Lower leg skin (tissue), 2 donors: ENCODE measurements around a stretch of chr18.

GRCh38 chr18:22275761-22276297, 106.4 kb downstream of the GATA6 start:
- PRO-cap: no peak
- RAMPAGE, long total RNA, 2 experiments: no peak in any of the 2 experiments

DNA sequence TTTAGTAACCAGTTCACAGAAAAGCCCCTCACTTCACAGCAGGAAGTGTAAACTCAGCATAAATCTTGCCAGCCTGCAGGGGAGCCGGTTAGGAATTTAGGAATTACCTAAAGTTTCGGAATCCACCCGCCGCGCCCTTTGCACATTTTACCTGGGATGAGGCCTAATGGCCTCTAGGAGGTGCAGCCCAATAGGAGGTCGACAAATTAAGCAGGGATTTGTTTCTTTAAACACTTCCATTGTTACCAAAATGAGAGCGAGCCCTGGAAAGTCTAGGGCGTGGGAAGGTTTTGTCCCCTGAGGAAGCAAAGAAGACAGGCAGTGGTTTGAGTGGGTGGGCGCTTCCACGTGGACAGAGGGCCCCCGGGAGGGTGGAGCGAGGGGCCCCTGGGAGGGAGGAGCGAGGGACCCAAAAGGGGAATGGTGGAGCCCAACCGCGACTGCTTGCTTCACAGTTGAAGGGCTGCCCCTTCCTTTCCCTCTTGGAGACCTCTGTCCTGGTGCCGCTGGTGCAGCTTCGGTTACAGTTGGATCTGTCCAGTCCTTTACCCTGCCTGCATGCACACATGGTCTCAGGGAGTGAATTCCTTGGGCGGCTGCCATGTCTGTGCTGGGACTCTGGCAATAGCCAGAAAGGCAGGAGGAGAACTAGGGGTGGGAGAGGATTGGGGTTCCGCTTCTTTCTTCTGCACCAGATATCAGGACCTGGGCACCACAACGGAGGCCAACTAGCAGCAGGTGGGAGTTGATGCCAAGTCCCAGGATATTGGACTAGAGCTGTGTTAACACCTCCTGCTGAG, 93.1 kb downstream of the CTAGE1 start:
- PRO-cap: no peak
- RAMPAGE, long total RNA, 2 experiments: no peak in any of the 2 experiments

DNA sequence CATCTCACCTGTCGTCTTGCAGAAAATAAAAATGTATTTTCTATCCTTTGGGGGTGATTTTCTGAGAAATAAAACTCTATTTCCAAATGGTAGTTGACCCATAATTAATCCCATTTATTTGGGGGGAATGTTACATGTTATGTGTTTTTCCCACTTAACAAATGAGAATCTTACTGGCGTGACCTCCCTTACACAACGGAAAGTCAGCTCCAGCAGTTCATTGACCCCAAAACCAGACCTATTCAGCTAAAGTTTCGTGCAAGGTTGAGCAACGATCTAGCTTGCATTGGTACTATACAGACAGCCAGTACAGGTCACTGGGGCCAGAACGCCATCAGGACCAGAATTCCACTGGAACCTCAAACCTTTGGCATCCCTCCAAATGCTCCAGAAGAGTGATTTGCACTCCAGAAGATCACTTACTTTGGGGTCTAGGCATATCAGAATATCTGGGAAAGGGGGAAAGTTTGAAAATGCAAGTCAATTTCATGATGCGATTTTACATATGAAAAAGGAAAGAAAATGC, 6.8 kb upstream of the CTAGE1 start:
- PRO-cap: no peak
- RAMPAGE, long total RNA, 2 experiments: no peak in any of the 2 experiments

- PRO-cap: no peak
- RAMPAGE, long total RNA, 2 experiments: no peak in any of the 2 experiments
Observed at GRCh38 chr18:22432572-22433125, 14.9 kb upstream of the CTAGE1 start.

DNA sequence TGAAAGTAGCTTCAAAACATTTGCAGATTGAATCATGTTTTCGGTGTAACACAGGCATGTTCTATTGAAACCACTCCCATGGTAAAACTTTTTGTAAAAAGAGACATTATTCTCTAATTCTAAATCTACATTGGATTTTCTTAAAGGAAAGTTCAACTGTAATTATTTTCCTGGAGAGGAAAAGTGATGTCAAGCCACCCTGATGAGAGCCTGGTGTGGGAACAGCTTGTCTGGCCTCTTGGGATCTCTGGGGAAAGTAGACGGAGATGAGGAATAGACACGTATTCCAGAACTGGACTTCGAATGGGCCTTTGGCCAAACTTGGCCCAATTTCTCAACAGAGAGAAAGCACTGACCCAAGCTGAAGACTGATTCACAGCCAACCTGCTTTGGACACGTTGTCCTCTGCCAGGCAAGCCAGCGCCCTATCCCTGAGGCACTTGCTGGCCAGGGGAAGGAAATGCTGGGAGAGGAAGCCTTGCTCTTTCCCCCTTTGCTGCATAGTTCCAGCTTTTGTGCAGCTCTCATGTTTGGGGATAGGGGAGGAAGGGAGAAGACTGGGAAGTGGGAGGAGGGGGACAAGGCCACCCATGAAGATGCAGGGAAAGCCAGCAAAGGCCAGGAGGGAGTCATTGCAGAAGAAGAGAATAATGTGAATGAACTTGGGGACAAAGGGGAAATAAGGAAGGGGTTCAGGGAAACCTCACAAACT, 70.9 kb upstream of the CTAGE1 start:
- PRO-cap: no peak
- RAMPAGE, long total RNA, 2 experiments: no peak in any of the 2 experiments

GRCh38 chr18:22493938-22494391, 76.2 kb upstream of the CTAGE1 start:
- PRO-cap: no peak
- RAMPAGE, long total RNA, 2 experiments: no peak in any of the 2 experiments

GRCh38 chr18:22822204-22822523, 111.0 kb upstream of the RBBP8 start:
- PRO-cap: no peak
- RAMPAGE, long total RNA, 2 experiments: no peak in any of the 2 experiments

GRCh38 chr18:23032527-23032791, 99.3 kb downstream of the RBBP8 start:
- PRO-cap: no peak
- RAMPAGE, long total RNA, 2 experiments: no peak in any of the 2 experiments

GRCh38 chr18:23283855-23284521, 148.7 kb downstream of the CABLES1 start:
- PRO-cap: no peak
- RAMPAGE, long total RNA, 2 experiments: no peak in any of the 2 experiments

GRCh38 chr18:23466298-23466854, 13.3 kb downstream of the RIOK3 start:
- PRO-cap: no peak
- RAMPAGE, long total RNA, 2 experiments: no peak in any of the 2 experiments

DNA sequence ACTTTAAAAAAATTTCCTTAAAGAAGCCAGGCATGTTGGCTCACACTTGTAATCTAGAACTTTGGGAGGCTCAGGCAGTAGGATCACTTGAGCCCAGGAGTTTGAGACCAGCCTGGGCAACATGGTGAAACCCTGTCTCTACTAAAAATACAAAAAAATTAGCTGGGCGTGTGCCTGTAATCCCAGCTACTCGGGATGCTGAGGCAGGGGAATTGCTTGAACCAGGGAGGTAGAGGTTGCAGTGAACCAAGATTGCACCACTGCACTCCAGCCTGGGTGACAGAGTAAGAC, 22.0 kb downstream of the RIOK3 start:
- PRO-cap: no peak
- RAMPAGE, long total RNA, 2 experiments: no peak in any of the 2 experiments

GRCh38 chr18:23521642-23522381, 18.5 kb downstream of the RMC1 start:
- PRO-cap: no peak
- RAMPAGE, long total RNA, 2 experiments: start-site peak on the plus strand in 1 of 2 experiments, at chr18:23521815-23522111 at its widest, 5 reads per replicate

DNA sequence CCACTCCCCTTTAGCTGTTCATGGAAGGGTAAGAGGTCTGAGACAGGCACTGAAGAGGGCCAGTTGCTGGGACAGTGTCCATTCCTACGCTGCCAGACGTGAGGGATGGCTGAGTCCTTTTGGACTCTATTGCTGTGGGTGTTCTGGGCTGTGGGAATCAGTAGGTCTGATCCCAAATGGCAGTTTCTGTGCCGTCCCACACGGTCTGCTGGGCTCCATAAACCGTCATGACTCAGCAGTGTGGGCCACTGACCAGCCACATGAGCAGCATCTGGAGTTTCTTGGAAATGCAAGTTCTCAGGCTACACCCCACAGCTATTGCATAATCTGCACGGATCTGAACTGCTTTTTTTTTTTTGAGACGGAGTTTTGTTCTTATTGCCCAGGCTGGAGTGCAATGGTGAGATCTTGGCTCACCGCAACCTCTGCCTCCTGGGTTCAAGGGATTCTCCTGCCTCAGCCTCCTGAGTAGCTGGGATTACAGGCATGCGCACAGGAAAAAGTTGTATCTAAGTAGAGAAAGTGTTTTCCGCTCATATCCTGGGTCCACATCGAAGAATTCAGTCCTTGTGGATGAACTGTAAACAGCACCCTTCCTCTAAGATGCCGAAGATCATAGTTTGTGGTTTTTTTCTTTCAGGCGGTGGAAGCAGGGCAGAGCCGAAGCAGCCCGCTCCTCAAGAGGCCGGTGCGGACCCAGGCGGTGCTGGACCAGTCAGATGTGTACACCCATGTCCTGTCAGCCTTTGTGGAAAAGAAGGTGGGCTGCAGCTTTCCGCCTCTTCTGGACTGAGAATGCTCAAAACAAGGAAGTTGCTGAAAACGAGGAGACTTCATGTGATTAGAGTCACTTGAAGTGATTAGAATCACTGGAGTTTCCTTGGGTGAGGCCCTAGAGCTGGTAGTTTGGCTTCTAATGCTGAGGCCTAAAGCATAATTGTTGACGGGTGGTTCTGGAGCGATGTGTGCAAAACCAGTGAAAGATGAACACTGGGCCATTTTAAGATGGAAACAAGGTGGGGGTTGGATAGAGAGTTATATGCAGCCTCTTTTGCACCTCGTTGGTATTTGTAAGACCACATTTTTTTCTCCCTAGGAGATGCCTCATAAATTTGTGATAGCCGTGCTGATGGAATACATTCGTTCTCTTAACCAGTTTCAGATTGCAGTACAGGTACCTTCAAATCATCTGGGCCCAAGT, 25.6 kb downstream of the RMC1 start:
- PRO-cap: no peak
- RAMPAGE, long total RNA, 2 experiments: no peak in any of the 2 experiments

GRCh38 chr18:23612350-23612916, 26.1 kb upstream of the NPC1 start:
- PRO-cap: no peak
- RAMPAGE, long total RNA, 2 experiments: no peak in any of the 2 experiments

DNA sequence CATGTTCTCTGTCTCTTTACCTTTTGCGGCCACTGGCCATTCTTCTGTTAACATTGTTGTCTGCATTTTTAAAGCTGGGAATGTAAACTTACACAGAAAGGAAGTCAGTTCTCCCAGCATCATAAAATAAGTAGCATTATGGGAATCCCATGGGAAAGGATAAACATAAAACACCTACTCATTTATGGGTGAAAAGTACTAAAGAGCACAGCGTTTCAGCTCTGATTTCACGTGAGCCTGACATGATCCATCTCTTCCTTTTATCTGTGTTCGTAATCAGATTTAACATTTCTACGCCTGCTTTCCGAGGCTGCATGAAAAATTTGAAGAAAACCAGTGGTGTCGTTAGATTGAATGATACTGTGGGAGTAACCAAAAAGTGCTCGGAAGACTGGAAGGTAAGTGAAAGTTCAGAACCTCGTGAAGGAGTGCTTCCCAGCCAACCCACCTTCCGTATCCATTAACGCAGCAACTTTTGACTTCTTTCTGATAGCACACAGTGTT, 86.7 kb upstream of the TTC39C start:
- PRO-cap: no peak
- RAMPAGE, long total RNA, 2 experiments: no peak in any of the 2 experiments

DNA sequence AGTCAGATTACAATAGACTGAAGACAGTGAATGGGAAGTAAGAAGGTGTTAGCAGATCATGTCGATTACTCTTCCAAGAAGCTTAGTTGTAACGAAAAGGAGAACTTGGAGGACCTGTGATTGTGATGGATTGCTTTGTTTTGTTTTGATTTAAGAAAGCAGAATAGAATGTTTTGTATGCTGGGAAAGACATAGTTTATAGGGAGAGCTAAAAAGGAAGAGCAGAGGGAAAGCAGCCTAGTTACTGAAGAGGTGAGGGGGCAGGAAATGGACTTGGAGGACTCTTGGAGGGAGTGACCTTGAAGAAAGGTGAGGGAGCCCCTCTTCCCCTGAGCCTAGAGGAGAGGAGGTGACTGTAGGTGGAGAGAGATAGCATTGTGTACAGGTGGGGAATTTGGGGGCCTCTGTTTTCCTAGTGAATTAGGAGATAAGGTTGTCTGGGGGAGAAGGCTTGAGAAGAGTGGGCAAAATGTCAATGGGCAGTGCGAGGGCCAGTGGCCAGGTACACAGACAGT, 49.1 kb upstream of the TTC39C start:
- PRO-cap: no peak
- RAMPAGE, long total RNA, 2 experiments: no peak in any of the 2 experiments

- PRO-cap: no peak
- RAMPAGE, long total RNA, 2 experiments: no peak in any of the 2 experiments
Observed at GRCh38 chr18:24033534-24034327, 19.2 kb downstream of the TTC39C start.

GRCh38 chr18:24362623-24363220, 34.9 kb downstream of the OSBPL1A start:
- PRO-cap: no peak
- RAMPAGE, long total RNA, 2 experiments: no peak in any of the 2 experiments

GRCh38 chr18:24914346-24914831, 437.6 kb downstream of the ZNF521 start:
- PRO-cap: no peak
- RAMPAGE, long total RNA, 2 experiments: no peak in any of the 2 experiments

- PRO-cap: unidirectional peak, minus-strand start at chr18:24988288
- RAMPAGE, long total RNA, 2 experiments: no peak in any of the 2 experiments
Observed at GRCh38 chr18:24988154-24988410, 363.9 kb downstream of the ZNF521 start.